ENCODE measurements around a stretch of chr2.

DNA sequence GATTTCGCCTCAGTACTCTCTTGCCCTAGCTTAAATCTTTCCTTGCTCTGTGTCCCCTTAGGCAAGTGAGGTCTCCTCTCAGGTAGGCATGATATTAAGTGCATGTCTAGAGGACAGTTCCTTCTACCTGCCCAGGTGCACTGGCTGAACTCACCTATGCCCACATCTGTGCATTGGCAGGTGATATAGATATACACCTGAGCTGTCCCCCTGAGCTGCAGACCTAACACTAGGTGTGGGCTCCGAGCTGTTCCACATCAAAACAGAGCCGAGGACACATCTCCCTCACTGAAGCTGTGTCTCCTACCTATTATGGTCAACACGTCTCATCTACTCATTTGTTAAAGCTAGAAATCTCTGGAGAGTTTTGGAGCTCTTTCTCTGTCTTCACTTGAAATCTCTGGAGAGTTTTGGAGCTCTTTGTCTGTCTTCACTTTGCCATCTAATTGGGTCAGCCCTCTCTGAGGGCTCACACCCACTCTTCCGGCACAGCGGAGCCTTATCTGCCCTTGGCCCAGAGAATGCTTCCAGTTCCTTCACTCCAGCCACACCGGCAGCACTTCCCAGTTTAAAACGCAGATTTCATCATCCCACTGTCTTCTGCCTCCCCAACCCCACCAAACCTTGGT lies 4.7 kb downstream of the HPCAL1 start:
- PRO-cap = no peak
- RAMPAGE, long total RNA, 5 experiments = no peak in any of the 5 experiments
- RRBS = 24% methylated on average over 3 of the region's 8 CpGs

DNA sequence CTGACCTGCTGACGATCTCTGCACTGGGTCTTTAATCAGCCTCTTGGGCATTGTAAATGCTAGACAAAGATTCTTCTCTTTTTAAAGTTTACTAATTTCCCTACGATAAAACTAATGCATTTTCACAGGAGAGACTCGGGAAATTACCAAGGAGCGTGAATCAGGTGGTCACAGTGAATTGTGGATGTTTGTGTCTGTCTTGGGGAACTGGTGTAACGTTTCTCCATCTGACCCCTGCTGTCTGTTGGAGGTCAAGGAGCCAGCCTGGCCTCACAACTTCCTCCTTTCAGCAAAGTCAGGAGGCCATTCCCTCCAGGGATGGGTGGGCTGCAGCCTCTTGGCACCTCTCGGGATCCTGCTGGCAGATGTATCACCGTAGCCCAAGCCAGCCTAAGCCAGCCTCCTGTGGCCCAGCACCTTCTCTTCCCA lies 30.4 kb downstream of the HPCAL1 start:
- PRO-cap = no peak
- RAMPAGE, long total RNA, 5 experiments = start-site peak on the plus strand in 1 of 5 experiments, centred at position 325 of the sequence, 22 reads per replicate
- RRBS = no CpG with 5 or more reads among the region's 7 CpGs

DNA sequence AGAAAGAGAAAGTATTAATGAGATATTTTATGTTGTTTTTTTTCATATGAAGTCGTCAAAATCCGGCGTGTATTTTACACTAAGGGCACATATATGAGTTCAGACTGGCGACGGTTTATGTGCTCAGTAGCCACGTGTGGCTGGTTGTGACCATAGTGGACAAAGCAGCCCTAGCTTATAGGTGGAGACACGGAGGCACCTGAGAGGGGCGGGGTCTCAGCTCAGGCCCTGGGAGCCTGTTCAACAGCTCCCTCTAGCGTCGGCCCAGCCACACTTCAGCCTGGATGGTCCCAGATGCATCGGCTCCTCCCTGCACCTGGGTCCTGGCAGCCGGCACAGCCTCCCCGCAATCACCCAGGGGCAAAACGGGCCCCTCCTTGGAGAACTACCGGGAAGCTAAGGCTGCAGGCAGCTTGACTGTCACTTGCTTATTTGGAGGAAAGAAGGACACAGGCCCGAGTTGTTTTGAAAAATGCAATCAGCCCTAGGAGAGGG lies 39.0 kb downstream of the ODC1 start:
- PRO-cap = no peak
- RAMPAGE, long total RNA, 5 experiments = start-site peak on the plus strand in 1 of 5 experiments, centred at position 189 of the sequence, 10 reads per replicate
- RRBS = 4% methylated on average over 4 of the region's 16 CpGs

DNA sequence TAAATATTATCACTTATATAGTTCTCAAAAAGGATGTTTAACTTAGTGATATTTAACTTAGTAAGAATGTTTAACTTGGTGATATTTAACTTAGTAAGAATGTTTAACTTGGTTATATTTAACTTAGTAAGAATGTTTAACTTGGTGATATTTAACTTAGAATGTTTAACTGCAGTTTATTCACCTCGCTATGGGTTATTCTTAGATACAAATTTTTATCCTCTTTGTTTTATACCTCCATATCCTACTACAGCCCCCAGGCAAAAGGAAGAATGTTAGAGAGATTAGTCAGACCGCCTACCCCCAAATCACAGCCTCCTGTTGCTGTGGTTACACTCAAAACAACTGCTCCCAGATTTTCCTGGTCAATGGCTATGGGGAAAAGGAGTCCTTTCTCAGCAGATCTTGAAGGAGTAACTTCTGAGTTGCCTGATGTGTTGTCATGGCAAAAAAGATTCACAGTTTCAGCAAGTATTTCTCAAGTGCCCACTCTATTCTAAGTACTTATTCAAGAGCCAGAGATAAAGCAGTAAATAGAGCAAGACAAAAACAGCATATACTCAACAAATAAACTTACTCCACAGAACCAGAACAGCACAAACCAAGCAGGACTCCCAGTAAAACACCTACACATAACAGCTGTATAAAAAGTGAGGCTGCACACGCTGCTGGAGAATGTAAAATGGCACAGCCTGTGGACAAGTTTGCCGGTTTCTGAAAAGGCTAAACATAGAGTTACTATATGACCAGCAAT lies 104.9 kb downstream of the NOL10 start:
- PRO-cap = no peak
- RAMPAGE, long total RNA, 5 experiments = no peak in any of the 5 experiments
- RRBS = no CpG with 5 or more reads among the region's 4 CpGs

DNA sequence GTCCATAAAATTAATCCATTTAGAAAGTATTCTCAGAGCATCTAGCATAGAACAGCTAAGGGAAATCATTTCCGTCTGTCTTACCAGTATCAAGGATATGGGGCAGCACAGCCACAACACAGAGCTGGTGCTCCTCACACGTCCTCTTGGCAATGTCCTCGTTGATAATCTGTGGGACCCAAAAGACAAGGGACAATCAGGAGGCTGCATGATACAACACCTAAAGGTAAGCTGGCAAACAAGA lies 23.9 kb downstream of the PDIA6 start:
- PRO-cap = no peak
- RAMPAGE, long total RNA, 5 experiments = no peak in any of the 5 experiments
- RRBS = no CpG with 5 or more reads among the region's 3 CpGs

- PRO-cap = no peak
- RAMPAGE, long total RNA, 5 experiments = no peak in any of the 5 experiments
- RRBS = no CpG with 5 or more reads among the region's 8 CpGs
Observed at GRCh38 chr2:10821200-10821568, 8.6 kb upstream of the PDIA6 start.

GRCh38 chr2:10826220-10826570 lies 13.6 kb upstream of the PDIA6 start:
- PRO-cap = no peak
- RAMPAGE, long total RNA, 5 experiments = no peak in any of the 5 experiments
- RRBS = no CpG with 5 or more reads among the region's 6 CpGs

- PRO-cap = unidirectional peak, plus-strand start at chr2:10844251
- RAMPAGE, long total RNA, 5 experiments = no peak in any of the 5 experiments
- RRBS = no CpG with 5 or more reads among the region's 17 CpGs
Observed at GRCh38 chr2:10843986-10844749, 31.6 kb upstream of the PDIA6 start.

GRCh38 chr2:11201232-11201642 lies 46.0 kb downstream of the SLC66A3 start:
- PRO-cap = no peak
- RAMPAGE, long total RNA, 5 experiments = no peak in any of the 5 experiments
- RRBS = no CpG with 5 or more reads among the region's 3 CpGs

DNA sequence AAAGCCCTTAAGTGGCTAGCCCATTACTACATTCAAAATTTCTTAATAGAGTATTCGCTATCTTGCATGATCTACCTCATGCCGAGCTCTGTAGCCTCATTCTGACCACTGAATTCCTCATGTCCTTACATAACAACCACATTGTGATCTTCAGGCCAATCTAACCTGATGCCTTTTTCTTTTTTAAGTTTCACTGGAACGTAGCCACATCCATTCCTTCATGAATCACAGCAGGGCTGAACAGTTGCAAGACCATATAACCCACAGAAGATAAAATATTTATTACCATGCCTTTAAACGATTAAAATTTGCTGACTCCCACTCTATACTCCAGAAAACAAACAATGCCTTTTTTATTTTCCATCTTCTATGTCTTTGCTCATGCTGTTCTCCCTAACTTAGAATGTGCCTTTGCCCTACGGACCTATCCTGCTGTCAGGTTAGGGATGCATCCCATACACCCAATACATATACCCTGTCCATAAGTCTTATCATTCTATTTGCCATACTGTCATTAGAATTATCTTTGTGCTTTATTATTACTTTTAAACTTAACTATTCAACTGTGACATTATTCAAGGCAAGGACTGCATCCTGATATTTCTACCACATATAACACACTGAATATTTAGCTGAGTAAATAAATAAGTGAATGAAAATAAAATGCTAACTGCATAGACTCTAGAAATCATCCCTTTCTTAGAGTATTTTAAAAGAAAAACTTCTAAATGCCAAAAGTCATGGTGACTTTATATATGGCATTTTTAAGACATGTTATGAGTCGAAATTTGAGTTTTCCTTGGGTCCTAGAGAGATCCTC lies 58.2 kb downstream of the SLC66A3 start:
- PRO-cap = no peak
- RAMPAGE, long total RNA, 5 experiments = no peak in any of the 5 experiments
- RRBS = no CpG with 5 or more reads among the region's 6 CpGs

DNA sequence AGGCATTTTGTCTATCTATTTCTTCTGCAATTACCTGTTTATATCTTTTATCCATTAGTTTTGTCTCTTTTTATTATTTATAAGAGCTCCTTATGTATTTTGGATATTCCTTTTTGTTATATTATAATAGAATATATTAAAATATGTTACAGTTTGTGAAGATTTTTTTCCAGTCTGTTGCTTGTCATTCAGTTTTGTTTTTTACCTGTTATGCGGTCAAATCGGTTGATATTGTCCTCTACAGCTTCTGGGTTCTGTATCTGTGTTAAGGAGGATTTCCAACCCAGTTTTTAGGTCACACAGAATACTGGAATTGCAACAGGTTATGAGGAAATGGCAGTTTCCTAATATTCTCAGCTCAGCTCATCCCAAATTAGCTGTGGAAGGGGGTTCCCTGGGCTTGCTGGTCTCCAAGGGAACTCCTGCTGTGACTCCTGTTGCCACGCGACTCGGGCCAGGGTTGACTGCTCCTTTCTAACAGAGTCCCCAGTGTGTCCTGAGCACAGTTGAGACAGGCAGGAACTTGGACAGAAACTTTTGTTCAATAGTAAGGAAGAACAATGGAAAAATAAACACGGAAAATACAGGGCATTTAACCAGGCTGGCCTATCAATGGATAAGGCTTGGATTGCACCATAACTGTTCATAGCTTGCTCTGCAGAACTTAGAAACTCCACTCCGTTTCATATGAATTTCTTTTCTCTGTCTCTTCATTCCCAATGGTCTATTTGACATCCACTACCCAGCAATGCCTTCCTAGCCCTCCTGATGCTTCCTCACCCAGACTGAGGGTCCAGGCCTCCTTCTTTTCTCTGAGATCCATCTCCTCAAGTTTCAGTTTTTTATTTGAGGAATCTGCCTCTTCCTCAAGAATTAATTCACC lies 3.8 kb upstream of the ROCK2 start:
- PRO-cap = no peak
- RAMPAGE, long total RNA, 5 experiments = no peak in any of the 5 experiments
- RRBS = no CpG with 5 or more reads among the region's 7 CpGs

- PRO-cap = no peak
- RAMPAGE, long total RNA, 5 experiments = no peak in any of the 5 experiments
- RRBS = no CpG with 5 or more reads among the region's 2 CpGs
Observed at GRCh38 chr2:11365242-11365588, 20.8 kb upstream of the ROCK2 start.

GRCh38 chr2:11374269-11375239 lies 30.1 kb upstream of the ROCK2 start:
- PRO-cap = unidirectional peak, minus-strand start at chr2:11374660; unidirectional peak, minus-strand start at chr2:11374752; unidirectional peak, minus-strand start at chr2:11374990
- RAMPAGE, long total RNA, 5 experiments = no peak in any of the 5 experiments
- RRBS = no CpG with 5 or more reads among the region's 31 CpGs

DNA sequence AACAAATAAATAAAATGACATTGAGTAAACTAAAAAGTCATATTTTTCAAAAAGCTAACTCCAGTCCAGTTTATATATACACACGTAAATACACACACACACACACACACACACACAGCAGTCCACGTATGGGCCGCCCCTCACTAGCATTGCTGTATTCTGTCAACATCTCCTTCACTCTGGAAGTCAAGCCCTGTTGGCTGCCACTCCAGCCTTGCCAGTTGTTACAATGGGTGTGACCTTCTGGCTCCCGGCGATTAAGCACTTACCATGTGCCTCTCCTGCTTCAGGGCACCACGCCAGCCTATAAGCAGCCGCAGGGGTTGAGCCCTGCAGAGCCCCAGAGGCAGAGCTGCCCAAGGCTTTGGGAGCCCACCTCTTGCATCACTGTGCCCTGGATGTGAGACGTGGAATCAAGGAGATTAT lies 54.2 kb upstream of the ROCK2 start:
- PRO-cap = no peak
- RAMPAGE, long total RNA, 5 experiments = no peak in any of the 5 experiments
- RRBS = no CpG with 5 or more reads among the region's 8 CpGs

DNA sequence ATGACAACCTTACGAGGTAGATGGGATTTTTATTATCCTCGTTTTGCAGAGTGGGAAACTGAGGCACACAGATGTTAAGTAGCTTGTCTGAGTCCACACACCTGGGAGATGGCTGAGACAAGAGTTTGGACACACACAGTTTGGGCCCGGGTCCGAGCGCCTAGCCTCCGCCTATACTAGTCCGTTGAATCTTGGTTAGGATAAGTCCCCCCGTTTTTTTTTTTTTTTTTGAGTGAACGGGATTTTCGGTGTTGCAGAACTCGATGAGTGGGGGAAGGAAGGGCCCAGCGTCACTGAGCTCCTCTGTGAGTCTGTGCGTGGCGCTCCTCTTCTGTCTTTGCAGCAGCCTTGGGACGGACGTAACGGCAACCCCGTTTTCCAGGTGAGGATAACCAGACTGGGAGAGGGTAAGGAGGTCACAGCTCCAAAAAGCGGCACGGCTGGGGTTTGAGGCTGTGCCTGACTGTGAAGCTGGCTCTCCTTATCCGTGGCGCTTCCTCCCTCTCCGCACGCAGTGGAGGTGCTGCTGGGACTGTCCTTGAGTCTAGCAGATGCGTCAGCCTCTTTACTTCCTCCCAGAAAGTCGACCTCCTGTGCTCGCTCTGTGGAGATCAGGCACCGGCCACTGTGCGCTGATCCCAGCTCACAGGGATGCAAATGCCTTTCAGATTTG lies 29.8 kb upstream of the E2F6 start:
- PRO-cap = no peak
- RAMPAGE, long total RNA, 5 experiments = no peak in any of the 5 experiments
- RRBS = no CpG with 5 or more reads among the region's 29 CpGs

GRCh38 chr2:11496257-11496708 lies 30.3 kb upstream of the E2F6 start:
- PRO-cap = no peak
- RAMPAGE, long total RNA, 5 experiments = no peak in any of the 5 experiments
- RRBS = no CpG with 5 or more reads among the region's 11 CpGs

DNA sequence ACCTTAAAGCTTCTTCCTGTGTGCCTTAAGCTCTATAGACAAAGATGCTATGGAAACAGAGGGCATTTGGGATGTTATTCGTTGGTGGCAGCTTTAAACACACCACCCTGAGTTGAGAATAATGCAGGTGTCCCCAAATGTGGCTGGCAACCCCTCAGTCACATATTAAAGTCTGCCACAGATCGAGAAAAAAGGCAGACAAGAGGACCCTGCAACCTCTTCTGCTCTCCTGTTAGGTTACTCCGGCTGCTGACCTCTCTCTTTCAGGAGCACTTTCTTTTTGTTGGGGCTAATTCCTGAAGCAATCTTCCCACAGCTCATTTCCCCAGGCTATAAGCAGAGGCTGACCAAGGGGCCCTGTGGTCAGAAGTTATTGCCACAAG lies 20.1 kb downstream of the GREB1 start:
- PRO-cap = no peak
- RAMPAGE, long total RNA, 5 experiments = no peak in any of the 5 experiments
- RRBS = no CpG with 5 or more reads among the region's 3 CpGs

GRCh38 chr2:11554308-11554789 lies 20.5 kb downstream of the GREB1 start:
- PRO-cap = no peak
- RAMPAGE, long total RNA, 5 experiments = no peak in any of the 5 experiments
- RRBS = no CpG with 5 or more reads among the region's 7 CpGs

DNA sequence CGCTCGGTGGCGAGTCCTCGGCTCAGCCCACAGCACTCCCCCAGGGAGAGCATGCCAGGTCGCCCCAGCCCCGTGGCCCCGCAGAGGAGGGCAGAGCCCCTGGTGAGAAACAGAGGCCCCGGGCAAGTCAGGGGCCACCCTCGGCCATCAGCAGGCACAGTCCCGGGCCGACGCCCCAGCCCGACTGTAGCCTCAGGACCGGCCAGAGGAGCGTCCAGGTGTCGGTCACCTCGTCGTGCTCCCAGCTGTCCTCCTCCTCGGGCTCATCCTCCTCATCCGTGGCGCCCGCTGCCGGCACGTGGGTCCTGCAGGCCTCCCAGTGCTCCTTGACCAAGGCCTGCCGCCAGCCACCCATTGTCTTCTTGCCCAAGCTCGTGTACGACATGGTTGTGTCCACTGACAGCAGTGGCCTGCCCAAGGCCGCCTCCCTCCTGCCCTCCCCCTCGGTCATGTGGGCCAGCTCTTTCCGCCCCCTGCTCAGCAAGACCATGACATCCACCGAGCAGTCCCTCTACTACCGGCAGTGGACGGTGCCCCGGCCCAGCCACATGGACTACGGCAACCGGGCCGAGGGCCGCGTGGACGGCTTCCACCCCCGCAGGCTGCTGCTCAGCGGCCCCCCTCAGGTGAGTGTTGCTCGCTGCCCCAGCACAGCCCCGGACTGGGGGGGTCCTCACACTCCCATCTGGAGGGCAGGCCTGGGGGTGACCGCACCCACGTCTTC lies 51.5 kb downstream of the NTSR2 start:
- PRO-cap = no peak
- RAMPAGE, long total RNA, 5 experiments = start-site peak on the plus strand in 1 of 5 experiments, centred at positions 98 to 449 of the sequence, 6 reads per replicate
- RRBS = 88% methylated on average over 15 of the region's 46 CpGs

GRCh38 chr2:11686516-11686860 lies 16.5 kb upstream of the NTSR2 start:
- PRO-cap = no peak
- RAMPAGE, long total RNA, 5 experiments = no peak in any of the 5 experiments
- RRBS = no CpG with 5 or more reads among the region's 11 CpGs